ENCODE measurements around the genes NPY5R, TRIM75 and KLHL2.

- RRBS = no CpG with 5 or more reads among the region's 17 CpGs
Measured at GRCh38 chr4:159390551-159391159, 287.8 kb downstream of the RAPGEF2 start.

DNA sequence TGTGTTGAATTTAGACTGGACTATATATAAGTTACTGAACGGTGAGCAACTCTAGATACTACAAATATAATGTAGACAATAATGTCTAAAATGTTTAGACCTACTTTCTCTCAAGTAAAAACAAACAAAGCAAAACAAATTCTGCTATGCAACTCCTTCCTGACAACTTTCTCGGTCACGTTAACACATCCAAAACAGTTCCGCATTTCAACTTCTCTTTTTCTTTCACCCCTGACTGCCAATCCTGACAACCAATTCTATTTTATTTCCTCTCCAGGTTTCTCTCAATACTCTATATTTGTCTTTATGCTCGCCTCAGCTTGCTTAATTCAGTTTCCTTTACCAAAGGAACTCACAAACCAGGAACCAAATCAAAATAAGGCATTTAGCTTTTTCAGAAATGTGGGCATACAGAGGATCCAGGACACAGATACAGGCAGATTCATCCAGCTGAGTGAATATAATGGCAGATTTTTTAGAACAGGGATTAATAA, 513.0 kb downstream of the FSTL5 start:
- RRBS = no CpG with 5 or more reads among the region's 5 CpGs

DNA sequence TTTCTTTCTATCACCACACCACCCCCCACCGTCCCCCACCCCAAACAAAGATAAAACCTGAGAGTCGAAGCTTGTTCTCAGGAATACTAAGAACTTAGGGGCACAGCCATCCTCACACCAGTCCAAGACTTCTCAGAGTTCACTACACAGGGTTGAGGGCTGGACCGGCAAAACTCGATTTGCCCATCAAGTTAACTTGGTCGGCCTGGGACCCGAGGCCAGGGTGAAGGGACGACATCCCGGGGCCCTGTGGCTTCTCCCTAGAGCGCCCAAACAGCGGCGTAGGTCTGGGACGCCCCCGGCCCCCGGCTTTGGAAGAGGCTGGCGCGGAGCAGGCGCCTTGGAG, 250 bp upstream of the NPY5R start:
- RRBS = 3% methylated on average over 14 of the region's 17 CpGs

DNA sequence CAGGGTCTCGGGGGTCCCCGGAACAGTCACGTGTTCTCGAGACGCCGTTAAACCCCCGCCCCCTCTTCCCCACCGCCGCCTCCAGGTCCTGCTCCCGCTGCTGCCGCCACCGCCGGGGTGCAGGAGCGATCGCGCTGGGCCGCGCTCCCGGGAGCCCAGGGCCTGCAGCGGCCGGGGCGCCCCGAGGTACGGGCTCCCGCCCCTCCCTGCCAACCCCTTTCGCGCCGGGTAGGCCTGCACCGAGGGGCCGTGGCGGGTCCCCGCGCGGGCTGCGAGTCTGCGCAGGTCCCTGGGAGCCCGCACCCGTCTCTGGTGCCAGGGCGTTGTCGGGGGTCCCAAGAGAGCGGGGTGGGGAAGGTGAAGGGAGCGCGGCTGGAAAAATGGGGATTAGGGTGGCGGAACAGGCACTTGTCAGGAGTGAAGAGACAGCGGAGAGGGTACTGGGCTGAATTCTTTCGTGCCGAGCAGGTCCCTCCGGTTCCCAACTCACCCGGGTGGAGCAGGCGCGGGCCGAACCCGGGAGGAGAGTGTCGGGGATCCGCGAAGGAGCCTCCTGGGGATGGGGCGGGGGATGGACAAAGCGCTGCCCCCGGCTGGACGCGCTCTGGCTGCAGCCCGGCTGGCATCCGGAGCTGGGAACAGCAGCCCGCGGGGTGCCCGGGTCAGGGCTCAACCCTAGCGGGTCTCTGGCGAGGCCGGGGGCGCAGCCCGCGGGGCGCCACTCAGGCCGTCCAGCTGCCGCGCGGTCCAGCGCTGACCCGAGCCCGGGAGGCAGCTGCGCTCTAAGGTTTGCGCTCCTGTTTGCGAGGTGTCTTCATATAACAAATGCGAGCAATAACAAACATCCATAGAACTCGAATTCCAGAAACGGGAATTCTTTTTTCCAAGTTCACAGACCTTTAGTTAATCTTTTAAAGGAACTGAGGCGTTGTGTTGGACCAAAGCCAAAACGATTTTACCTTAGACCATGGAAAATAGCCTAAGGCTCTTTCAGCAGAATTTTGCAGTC, at the start of gene NPY5R:
Gene NPY5R, plus strand, starts transcription at position 78 of the 1,009 bp plus-strand sequence.
- RRBS = 2% methylated on average over 43 of the region's 88 CpGs

- RRBS = no CpG with 5 or more reads among the region's 5 CpGs
Measured at GRCh38 chr4:163611531-163612566, 117.4 kb downstream of the TMA16 start.

DNA sequence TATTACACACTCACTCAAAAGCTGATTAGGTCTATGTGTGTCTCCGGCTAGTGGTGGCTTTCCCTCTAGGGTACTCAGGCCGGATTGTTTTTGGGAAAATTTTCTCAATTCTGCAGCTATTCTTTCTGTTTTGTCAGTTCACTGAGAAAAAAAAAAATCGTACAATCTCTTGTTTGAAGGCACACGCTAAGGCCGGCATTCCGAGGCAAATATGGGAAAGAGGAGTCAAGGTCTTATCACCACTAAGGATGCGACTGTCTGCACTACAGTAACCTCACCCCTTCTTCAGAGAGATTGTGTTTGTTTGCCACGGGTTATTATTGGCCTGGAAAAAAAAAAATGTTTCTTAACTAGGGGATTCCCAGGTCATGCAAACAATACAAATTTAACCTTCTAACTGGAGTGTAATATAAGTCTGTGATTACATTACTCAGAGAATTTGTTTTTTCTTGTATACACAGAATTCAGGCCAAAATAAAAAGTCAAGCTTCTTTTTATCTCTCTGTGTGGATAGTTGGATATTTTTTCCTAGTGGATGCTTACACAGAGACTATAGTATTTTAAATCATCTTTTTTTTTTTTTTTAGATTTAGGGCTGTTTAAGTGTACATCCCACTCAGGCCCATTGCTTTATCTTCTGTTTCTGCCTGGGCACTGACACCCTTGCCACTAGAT, 168.3 kb downstream of the TMA16 start:
- RRBS = no CpG with 5 or more reads among the region's 8 CpGs

DNA sequence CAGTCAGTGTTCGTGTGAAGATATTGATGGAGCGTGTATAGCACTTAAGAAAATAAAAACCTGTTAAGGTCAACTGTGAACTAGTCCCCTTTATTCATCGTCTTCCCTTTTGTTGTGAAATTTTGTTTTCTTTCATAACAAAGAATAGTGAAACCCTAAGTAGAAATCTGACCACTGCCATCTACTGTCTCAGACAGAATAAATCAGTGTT, 171.0 kb downstream of the TMA16 start:
- RRBS = no CpG with 5 or more reads among the region's 3 CpGs

DNA sequence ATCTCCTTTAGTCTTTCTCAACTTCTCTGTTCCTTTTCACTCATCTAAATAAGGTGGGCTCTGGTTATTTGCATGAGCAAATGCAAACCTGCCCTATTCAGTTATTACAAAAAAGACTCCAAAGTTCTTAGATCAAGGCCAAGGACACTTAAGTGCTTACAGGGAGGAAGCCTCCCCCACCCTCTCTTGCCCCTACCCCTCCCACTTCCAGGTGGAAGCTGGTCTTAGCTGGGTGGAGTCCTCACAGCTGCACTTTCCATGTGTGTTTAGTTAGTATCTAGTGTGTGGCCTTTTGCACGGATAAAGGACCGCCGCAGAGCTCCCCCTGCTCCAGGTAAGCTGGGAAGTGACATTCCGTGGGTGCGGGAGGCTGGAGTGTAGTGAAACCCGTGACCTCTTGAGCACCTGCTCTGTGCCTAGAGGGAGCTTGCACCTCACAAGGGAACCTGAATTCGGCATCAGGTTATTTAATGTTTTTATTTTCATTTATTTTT, at the start of gene TRIM75:
Gene TRIM75, plus strand, starts transcription at position 252 of the 494 bp plus-strand sequence.
- RRBS = no CpG with 5 or more reads among the region's 7 CpGs

- RRBS = under 1% methylated on average over 52 of the region's 143 CpGs
Measured at GRCh38 chr4:165207200-165208331, at the start of gene KLHL2. Gene KLHL2, plus strand, starts transcription at chr4:165207561.

DNA sequence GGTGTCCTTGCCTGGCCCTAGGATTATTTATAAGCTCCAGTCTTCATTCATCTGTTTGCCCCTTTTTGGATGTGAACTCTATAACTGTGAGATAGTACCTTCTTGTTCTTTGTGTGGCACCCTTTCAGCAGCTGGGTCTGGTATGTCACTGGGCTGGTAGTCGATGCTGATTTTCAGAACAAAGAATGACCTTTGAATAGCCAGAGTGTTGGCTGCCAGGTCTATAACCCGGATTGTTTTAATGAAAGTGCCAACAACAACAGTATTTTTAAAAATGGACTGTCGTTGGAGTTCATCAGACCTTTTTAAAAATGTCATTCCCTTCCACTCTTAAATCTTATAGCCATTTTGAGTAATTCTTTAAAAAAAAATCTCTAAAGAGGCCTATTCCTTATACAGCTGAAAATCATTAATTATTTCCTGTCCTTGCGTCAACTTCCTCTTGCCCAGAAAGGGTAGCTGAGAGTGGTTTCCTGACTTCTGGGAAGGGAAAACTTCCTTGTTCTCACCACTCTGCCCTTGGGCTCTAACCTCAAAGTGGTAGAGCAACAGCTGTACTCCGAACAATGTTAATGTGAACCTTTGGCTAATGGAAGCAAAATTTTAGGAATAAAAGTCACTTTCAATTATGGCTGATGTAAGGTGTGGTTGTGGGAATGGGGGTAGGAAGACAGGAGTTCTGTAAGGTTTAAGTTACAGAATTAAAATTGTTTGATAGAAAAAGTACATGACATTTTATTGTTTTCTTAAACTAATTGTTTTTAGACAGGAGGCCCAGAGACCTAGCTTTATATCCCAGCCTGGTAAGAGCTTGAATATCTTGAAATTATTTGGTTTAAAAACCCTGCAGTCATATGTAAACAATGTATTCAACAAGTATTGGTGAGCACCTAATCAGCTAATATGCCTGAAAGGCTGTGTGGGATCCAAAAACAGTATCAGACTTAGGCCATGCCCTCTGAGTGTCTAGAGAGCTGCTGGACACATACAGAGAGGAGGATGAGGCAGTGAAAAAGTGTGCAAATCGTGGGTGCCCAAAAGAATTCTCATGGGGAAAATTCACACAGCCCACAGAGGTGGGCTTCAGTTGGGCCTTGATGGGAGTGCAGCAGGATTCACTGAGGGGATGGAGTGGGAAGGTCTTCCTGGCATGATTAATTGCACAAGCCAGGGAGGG, 15.4 kb downstream of the KLHL2 start:
- RRBS = no CpG with 5 or more reads among the region's 6 CpGs

GRCh38 chr4:165299262-165299893, 19.9 kb upstream of the GK3 start:
- RRBS = no CpG with 5 or more reads among the region's 6 CpGs

DNA sequence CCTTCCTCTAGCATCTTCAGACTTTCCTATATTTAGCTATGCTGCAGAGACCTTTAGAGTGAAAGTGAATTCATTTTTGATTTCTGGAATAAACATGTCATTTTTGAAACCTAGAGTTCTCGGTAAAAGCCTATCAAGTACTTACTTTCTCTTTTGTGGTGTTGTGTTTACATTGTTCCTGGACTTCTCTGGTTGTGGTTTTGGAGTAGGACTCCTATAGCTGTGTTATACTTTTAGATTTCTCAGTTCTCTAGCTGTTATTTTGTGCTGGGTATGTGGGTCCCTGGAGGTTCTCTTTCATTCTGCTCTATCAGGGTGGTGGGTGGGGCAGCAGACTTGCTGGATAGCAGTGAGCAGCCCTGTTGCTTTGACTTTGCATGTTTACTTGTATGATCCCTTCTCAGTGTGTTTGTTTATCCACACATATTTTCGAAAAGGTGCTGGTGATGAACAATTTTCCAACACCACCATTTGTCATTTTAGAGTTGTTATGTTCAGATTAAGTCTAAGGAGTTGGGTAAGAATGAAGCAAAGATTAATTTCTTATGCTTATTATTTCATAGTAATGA, 22.4 kb upstream of the GK3 start:
- RRBS = no CpG with 5 or more reads among the region's 2 CpGs

DNA sequence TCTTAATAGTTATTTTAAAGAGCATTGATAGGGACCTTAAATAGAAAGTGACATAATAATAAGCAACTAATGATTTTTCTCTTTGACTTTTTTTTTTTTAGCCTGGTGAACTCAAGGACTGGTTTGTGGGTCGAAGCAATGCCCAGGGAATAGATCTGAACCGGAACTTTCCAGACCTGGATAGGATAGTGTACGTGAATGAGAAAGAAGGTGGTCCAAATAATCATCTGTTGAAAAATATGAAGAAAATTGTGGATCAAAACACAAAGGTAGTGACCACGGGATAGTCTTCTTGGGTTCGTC, 88.7 kb downstream of the CPE start:
- RRBS = no CpG with 5 or more reads among the region's 5 CpGs

DNA sequence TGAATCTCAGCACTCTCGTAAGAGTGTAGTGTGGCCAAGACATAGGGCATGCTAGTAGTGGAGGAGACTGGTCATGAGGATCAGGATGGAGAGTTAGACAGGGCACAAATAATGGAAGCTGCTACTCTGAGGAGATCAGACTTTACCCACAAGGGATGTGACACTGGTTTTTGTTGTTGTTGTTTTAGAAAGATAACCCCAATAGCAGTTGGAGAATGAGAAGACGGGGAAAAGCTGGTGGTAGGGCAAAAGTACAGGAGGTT, 203.2 kb downstream of the CPE start:
- RRBS = no CpG with 5 or more reads among the region's 2 CpGs

DNA sequence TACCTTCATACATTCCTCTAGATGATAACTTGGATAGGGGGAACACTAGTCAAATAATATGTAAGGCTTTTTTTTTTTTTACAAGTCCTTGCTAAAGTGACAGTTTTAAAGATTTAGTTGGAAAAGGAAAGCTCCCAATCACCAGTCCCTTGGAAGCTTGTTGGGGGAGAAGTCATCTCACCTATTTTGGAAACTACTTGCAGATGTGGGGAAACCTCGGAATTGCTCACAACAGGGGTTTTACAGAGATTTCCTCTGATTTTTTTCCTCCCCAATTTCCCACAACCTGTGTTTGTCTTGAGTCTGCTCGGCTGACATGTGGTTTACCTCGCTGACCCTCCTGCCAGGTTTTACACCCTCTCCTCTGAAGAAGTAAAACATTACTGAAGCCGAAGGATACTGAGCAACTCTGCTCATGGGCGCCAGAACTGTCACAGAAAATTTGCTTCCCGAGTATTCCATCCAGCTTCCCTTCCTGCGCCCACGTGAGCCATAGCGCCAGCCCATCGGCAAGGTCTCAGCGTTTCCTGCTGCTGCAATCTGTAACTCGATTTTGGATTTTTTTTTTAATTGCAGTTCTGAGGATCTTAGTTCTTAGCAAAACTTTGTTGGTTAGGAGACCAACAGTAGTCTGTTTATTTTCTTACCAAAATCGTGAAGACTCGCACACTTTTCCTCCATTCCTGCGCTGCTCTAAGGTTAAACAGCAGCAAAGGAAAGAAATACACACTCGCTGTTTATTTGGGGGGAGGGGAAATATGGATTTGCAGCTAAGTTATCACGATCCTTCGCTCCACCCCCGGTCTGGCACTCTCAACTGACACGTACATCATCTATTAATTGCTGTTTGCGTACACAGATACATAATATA, 661 bp upstream of the TLL1 start:
- RRBS = no CpG with 5 or more reads among the region's 21 CpGs

DNA sequence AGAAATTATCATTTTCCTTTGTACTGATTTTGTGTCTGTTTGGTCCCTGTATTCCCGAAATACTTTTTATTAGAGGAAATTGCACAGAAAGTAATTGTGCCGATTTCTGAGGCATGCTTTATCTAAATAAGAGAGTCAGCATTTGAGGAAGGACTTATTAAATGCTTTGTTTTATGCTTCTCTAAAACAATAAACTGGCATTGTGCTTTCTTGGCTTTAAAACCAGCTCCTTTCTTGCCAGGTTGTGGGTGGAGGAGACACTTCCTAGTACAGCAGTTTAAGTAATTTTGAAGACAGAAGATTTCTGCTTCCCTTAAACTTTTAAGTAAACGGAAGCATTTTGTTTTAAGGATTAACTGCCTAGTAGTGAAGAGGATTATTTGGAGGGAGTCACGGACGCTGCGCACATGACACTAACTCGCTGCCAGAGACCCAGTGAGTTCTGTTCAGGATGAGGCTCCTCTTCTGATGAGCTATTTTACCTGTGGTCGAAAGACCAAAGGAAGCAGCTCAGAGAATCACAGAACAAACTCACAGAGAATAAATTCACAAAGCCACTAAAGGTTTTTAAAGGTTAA, 169.5 kb downstream of the TLL1 start:
- RRBS = no CpG with 5 or more reads among the region's 8 CpGs

- RRBS = no CpG with 5 or more reads among the region's 3 CpGs
Measured at GRCh38 chr4:167091915-167092232, 142.4 kb downstream of the SPOCK3 start.

- RRBS = no CpG with 5 or more reads among the region's 3 CpGs
Measured at GRCh38 chr4:168451327-168452260, 28.7 kb downstream of the DDX60L start.

DNA sequence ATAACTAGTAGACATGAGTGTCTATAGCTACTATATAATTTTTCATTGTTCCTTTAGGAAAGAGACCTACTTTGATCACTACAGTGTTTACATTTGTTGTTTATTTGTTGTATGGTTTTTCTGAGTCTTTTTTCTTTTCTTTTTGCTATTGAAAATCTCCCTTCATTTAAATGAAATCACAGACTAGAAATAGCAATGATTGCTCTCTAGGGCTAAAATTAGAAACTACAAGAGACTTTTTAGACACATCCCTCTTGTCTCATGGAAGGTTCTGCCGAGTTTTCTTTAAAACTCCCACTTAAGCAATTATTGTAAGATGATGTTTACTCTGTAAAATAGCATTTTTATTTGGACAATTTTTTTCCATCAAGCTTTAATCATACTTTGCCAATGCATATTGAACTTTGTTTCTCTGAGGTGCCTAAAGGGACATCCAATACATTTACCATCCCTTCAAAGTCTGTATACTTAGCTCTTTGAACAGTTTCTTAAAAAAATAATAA, 136.7 kb downstream of the PALLD start:
- RRBS = no CpG with 5 or more reads among the region's 1 CpG

- RRBS = no CpG with 5 or more reads among the region's 3 CpGs
Measured at GRCh38 chr4:168722890-168723507, 226.1 kb downstream of the PALLD start.